ENCODE measurements around a stretch of chr5.

GRCh38 chr5:163471246-163471739, 10.9 kb downstream of the HMMR start:
- PRO-cap, 3 experiments, result no peak in any of the 3 experiments
- RRBS, result no CpG with 5 or more reads among the region's 1 CpG

GRCh38 chr5:163914927-163915405, 409.5 kb downstream of the MAT2B start:
- PRO-cap, 3 experiments, result no peak in any of the 3 experiments
- RRBS, result no CpG with 5 or more reads among the region's 7 CpGs

DNA sequence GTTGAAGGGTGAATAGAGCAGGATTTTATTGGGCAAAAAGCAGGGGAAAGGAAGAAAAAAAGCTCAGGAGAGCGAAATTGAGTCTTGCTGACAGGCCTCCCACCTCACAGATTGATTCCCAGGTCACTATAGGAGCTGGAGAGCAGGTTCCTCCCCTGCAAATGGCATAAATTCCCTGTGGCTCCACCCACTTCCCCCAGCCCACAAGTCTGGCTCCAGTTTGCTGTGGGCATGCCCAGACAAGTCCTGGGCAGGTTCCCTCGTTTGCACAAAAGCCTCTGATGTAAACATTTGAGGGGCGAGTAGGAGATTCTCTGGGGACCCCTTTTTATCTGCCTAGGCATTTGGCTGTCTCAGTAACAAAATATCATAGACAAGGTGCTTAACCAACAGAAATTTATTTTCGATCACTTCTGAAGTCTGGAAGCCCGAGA, 614.4 kb downstream of the MAT2B start:
- PRO-cap, 3 experiments, result no peak in any of the 3 experiments
- RRBS, result no CpG with 5 or more reads among the region's 5 CpGs

- PRO-cap, 3 experiments, result no peak in any of the 3 experiments
- RRBS, result no CpG with 5 or more reads among the region's 4 CpGs
Measured at GRCh38 chr5:167270947-167271492, 292.2 kb downstream of the TENM2 start.

DNA sequence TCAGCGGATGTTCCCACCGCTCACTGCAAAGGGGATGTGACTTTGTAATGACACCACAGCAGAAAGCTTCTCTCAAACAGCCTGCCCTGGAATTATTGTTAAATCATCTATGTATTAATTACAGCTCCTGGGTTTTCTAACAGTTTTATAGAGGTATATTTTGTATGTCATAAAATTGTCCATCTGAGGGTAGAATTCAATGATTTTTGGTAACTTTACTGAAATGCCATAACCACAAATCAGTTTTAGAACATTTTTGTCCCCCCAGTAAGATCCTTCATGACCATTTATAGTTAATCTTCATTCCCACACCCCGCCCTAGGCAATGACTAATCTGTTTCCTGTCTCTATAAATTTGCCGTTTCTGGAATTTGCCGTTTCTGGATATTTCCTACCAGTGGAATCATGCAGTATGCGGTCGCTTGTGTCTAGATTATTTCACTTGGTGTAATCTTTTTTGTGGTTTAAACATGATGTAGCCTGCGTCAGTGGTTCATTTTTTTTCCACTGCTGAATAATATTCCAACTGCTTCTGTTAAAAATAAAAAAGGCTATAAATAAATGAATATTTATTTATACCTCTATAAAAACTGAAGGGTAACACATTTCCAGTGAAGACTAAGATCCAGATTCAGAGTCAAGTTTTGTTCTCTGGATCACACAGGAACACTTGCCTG, 648.3 kb upstream of the WWC1 start:
- PRO-cap, 3 experiments, result no peak in any of the 3 experiments
- RRBS, result no CpG with 5 or more reads among the region's 8 CpGs

DNA sequence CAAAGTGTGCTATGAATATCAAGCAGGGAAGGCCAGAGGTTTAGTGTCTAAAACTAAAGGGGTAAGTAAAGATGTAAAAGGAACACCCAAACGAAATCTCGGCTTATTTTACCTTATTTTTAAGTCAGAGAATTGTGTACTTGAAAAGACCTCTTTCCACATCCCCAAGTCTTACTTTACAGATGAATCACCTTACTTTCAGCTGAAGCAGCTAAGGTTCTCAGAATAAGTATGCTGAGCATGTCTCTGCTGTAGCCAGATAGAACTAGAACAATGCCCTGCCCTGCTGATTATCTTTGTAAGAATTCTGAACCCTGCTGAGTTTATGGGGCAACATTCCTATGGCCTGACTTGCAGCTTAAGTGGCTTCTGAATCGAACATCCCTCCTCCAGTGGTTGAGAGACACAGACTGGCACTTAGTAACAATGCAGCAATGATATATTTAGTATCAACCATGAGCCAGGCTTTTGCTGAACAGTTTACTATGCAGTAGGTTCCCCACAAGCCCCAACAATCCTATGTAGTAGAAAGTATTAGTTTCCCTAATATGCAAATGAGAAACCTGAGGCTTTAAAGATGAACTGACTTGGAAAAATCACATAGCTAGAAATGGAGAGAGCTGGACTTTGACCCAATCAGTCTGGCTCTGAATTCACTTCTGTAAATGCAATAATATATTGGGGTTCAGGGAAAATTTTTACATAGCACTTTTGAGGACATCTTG, 592.0 kb upstream of the WWC1 start:
- PRO-cap, 3 experiments, result no peak in any of the 3 experiments
- RRBS, result no CpG with 5 or more reads among the region's 3 CpGs

GRCh38 chr5:167819376-167819739, 472.1 kb upstream of the WWC1 start:
- PRO-cap, 3 experiments, result no peak in any of the 3 experiments
- RRBS, result no CpG with 5 or more reads among the region's 3 CpGs

GRCh38 chr5:168288093-168289298, 2.9 kb upstream of the WWC1 start:
- PRO-cap, 3 experiments, result peak in 3 of 3 experiments; most common plus-strand start chr5:168288634 (in 2); most common minus-strand start chr5:168288383 (in 2)
- RRBS, result no CpG with 5 or more reads among the region's 27 CpGs

- PRO-cap, 3 experiments, result no peak in any of the 3 experiments
- RRBS, result 10% methylated on average over 4 of the region's 13 CpGs
Measured at GRCh38 chr5:168409746-168410454, 76.4 kb upstream of the RARS1 start.

DNA sequence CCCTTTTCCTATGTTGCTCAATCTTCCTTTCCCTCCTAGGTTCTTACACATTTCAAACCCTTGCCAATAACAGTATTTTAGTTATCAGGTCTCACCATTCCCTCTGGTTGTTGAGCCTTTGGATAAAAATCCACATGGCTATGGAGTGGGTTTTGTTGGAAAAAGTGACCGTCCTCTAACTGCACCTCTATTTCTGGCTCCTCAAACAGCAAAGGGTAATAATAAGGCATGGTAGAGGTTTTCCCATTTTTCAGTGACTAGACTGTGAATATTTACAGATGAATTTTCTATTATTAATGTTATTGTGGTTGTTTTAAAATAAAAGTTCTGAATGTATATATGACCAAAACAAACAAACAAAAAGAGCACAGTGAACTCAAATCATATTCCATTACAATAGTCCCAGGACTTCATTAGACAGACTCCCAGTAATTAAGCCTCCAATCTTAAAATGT, 22.7 kb downstream of the PANK3 start:
- PRO-cap, 3 experiments, result no peak in any of the 3 experiments
- RRBS, result no CpG with 5 or more reads among the region's 1 CpG

DNA sequence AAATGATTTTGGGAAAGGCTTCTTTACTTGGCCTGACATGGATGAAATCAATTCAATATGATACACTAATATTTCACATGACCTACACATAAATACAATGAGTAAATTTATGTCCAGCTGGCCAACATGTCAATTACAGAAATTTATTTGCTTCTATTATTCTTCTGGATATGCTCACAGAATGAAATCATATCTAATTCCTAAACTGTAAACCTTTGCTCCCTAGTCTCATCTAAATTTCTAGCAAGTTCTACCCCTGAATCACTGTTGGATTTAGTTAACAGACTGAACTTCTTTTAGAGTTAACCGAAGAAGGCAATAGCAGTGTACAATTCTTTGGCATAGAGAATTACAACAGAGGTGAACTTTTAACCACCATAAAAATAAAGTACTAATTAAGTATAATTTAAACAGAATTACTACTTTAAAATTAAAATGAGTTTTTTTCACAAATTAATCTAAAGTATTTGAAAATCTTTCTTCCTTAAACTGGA, 14.4 kb downstream of the PANK3 start:
- PRO-cap, 3 experiments, result no peak in any of the 3 experiments
- RRBS, result no CpG with 5 or more reads among the region's 1 CpG

DNA sequence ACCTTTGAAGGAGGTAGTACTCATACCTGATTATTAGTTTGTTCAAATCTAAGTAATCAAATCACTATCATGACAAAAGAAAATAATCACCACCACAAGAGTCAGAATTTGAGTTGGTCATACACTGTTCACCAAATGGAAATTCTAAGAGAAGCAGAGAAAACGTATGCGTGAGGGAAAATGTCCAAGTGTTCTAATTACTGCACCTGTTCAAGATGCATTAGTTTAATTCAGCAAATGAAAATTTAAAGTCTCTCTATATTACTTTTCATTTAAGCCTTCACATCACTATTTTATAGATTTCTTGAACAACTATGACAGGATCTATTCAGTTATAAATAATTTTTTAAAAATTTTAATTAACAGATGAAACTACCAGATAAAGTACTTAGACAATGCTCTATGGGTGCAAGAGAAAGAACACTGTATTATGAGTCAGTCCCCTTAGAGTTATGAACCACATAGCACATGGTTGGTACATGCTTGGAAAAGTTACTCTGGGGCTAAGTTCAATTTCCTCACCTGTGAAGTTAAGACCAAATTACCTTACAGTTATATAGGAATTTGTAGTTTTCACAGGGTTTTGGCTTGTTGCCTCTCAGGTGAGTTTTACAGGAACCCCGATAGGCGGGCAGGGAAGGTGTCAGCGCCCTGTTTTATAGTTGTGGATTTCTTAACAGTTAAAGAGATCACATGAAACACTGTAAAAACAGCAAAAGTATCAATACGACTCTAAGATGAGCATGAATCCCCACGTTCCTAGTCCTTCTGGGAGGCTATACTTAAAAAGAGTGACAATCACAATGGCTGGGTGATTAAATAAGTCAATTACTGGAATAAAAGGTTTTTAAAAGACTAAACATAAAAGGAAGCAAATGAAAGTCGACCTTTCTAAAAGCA, 1.2 kb downstream of the PANK3 start:
- PRO-cap, 3 experiments, result no peak in any of the 3 experiments
- RRBS, result no CpG with 5 or more reads among the region's 8 CpGs

DNA sequence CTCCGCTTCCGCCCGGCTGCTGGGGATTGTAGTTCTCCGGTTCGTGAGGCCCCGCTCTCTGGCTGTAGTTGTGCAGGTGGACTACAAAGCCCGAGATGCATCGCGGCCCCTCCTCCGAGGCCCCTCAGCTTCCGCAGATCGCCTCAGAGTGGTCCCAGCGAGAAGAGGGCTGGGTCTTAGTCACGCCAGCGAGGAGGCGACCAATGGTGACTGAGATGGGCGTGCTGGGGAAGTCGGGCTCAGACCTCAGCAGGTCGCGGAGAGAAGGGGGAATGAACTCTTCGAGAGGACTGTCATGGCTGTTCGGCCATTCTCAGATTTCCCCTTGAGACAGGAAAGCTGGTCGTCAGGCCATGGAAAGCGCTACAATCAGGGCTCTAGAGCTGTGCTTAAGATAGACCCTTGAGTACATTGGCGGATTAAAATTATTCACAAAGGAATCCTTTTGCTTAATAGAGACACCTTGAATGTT, 523 bp upstream of the PANK3 start:
- PRO-cap, 3 experiments, result peak in 3 of 3 experiments; most common plus-strand start position 260 of the sequence (in 2)
- RRBS, result 4% methylated on average over 3 of the region's 25 CpGs

- PRO-cap, 3 experiments, result no peak in any of the 3 experiments
- RRBS, result no CpG with 5 or more reads among the region's 1 CpG
Measured at GRCh38 chr5:168798011-168798288, 218.8 kb upstream of the PANK3 start.

DNA sequence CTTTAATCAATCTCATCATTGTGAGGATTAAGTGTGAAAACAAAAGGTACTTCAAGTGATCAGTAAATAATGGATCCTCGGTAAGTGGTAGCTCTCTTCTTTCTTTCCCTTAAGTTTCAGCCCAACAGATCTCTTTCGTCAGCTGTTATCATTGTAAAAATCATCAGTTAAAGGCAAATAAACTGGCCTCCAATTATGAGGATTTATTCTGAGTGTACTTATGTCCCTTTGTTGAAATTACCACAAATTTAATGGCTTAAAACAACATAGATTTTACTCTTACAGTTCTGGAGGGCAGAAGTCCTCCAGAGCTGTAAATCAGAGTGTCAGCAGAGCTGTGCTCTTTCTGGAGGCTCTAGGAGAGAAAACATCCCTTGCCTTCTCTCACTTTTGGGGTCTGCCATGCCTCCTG, 104.6 kb downstream of the INSYN2B start:
- PRO-cap, 3 experiments, result no peak in any of the 3 experiments
- RRBS, result no CpG with 5 or more reads among the region's 2 CpGs

GRCh38 chr5:170249584-170250197, 16.9 kb downstream of the C5orf58 start:
- PRO-cap, 3 experiments, result no peak in any of the 3 experiments
- RRBS, result no CpG with 5 or more reads among the region's 4 CpGs

GRCh38 chr5:170261931-170262342, 29.2 kb downstream of the C5orf58 start:
- PRO-cap, 3 experiments, result no peak in any of the 3 experiments
- RRBS, result no CpG with 5 or more reads among the region's 4 CpGs

DNA sequence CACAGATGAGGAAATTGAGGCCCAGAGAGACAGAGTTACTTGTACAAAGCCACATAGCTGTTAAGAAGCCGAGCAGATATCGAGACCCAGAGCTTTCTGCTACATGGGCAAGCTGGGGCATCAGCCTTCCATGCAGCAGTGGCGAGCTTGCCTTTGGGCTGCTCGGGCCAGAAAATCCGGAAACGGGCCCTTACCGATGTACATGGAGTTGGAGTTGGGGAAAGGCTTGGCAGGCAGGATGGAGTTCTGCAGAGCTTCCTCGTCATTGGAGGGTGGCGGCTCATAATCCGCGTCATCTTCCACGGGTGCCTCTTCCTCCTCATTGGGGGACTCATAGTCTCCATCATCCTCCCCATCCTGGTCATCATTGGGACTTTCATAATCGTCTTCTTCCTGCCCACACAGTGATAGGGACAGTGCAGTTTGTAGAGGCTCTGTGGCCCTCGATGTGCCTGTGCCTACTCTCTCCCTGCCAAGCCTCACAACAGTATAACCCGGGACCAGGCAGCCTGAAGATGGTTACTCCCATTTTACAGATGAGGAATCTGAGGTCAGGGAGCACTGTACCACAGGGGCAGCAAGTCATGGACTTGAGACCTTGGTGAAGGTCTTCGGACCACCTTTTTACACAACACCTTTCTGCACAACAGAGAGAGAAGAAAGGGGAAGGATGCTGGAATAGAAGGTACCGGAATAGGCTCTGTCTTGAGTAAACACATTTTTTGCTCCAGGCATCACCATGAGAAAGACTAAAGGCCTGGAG, 26.9 kb downstream of the LCP2 start:
- PRO-cap, 3 experiments, result no peak in any of the 3 experiments
- RRBS, result no CpG with 5 or more reads among the region's 17 CpGs

- PRO-cap, 3 experiments, result no peak in any of the 3 experiments
- RRBS, result no CpG with 5 or more reads among the region's 13 CpGs
Measured at GRCh38 chr5:170273565-170274335, 23.8 kb downstream of the LCP2 start.

DNA sequence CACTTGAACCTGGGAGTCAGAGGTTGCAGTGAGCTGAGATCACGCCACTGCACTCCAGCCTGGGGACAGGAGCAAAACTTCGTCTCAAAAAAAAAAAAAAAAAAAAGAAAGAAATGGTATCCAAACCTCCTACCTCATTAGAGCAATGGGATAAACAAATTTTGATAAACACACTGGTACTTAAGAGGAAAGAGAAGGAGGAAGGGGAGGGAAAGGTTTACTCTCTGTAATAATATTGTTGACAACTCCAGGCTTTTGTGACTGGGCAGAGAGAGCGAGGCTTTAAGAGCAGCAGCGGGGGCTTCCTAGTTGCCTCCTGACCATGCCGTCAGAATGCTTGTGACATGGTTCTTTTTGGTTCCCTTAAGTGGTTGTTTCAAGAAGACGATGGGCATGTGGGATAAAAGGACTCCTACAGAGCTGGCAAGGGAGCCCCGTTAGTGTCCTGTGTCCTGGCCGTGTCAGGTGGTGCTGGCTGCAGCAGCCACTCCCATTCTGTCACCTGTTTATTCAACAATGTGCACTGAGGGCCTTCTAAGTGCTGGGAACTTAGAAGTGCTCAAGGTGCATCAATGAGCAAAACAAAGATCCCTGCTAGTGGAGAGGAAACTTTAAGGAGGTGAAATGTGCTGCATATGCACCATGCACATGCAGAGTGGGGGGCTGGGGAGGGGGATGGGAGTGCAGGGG, 19.8 kb downstream of the LCP2 start:
- PRO-cap, 3 experiments, result no peak in any of the 3 experiments
- RRBS, result no CpG with 5 or more reads among the region's 8 CpGs

All from breast (tissue), 4 donors.